ENCODE measurements around a stretch of chr17.

- PRO-cap = no peak
Observed at GRCh38 chr17:80415819-80416178, 832 bp downstream of the ENDOV start.

- PRO-cap = no peak
Observed at GRCh38 chr17:80474218-80475013, 2.0 kb downstream of the NPTX1 start.

GRCh38 chr17:80475979-80476447 lies 394 bp downstream of the NPTX1 start:
- PRO-cap = no peak

DNA sequence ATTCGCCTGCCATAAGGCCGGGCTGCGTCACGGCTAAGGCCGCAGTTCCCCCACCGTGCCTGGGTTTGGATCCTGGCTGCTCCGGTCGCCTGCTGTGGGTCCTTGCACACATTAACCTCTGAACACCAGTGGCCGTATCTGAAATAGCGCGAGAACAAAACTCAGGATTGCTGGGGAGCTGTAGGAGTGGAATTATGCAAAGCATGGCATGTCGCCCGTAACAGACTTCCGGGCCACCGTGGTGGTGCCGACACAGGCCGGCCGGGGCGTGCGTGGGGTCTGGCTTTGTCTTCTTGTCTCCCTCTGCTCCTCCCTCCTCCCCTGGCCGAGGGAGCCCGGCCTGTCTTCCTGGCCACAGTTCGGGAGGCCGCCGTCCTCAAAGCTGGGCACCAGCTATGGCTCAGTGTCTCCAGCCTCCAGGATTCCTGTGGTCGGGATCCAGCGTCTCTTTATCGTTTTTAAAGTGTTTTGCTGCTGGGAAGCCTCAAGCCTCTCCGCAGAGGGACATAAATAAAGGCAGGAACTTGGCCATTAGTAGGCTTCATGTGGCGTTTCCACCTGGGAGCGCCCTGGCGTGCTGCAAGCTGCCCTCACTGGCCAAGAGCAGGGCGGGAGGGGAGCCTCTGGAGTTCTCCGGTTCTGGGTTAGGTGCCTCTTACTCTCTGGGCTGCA lies 21.9 kb upstream of the NPTX1 start:
- PRO-cap = no peak

- PRO-cap = no peak
Observed at GRCh38 chr17:80586455-80587358, 42.1 kb downstream of the RPTOR start.

GRCh38 chr17:80661339-80661631 lies 116.6 kb downstream of the RPTOR start:
- PRO-cap = no peak

DNA sequence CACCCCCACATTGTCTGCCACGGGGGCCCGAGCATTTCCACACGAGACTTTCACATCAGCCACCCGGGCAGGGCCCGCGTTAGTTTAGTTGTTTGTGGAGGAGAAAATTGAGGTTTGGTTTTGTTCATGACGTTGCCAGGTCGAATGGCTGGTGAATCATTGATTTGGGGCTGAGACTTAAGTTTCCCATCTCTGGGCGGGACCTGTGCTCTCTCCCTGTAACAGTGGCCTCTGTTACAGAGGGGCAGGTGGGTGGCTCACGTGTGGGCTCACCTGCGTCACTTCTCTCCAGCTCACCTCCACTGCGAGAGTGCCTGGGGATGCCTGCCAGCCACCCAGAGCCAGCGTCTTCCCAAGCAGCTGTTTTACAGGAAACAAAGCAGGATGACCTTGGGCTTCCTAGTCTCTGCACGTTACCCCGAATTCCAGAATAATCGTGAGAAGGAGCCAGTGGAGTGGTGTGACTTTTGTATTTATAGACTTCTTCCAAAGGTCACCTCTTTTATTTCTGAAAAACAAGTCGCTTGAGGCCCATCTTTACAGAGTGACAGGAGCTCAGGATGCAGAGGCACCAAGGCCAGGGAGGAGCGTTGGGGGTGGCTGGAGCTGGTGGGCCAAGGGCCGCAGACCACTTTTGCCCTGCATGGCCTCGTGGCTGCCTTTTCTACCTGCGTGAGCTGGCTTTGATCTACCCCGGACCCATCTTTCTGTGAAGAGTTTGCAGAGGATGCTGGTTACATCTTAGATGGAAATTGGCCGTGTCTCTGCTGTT lies 150.8 kb downstream of the RPTOR start:
- PRO-cap = no peak

- PRO-cap = bidirectional peak, plus-strand start at chr17:80751802, minus-strand start at chr17:80751596
Observed at GRCh38 chr17:80751439-80752092, 206.9 kb downstream of the RPTOR start.

DNA sequence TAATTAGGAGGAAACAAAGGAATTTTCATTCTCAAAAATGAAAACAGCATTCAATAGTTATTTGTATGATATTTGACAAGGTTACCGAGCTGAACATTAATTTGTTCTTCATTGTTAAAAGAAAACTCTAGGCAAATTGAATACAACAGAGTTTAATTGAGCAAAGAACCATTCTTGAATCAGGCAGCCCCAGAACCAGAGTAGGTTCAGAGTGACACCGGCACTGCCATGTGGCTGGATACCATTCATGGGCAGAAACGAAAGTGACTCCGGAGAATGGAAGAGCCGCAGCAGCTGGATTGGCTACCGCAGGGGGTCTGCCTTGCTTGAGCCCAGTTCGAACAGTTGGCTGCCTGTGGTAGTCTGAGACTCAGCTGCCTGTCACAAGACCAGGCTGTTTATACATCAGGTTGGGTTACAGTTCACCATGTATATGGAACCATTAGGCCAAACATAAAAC lies 205.3 kb upstream of the CHMP6 start:
- PRO-cap = no peak

- PRO-cap = no peak
Observed at GRCh38 chr17:80834009-80834805, 157.4 kb upstream of the CHMP6 start.

GRCh38 chr17:80948583-80949611 lies 42.7 kb upstream of the CHMP6 start:
- PRO-cap = no peak

DNA sequence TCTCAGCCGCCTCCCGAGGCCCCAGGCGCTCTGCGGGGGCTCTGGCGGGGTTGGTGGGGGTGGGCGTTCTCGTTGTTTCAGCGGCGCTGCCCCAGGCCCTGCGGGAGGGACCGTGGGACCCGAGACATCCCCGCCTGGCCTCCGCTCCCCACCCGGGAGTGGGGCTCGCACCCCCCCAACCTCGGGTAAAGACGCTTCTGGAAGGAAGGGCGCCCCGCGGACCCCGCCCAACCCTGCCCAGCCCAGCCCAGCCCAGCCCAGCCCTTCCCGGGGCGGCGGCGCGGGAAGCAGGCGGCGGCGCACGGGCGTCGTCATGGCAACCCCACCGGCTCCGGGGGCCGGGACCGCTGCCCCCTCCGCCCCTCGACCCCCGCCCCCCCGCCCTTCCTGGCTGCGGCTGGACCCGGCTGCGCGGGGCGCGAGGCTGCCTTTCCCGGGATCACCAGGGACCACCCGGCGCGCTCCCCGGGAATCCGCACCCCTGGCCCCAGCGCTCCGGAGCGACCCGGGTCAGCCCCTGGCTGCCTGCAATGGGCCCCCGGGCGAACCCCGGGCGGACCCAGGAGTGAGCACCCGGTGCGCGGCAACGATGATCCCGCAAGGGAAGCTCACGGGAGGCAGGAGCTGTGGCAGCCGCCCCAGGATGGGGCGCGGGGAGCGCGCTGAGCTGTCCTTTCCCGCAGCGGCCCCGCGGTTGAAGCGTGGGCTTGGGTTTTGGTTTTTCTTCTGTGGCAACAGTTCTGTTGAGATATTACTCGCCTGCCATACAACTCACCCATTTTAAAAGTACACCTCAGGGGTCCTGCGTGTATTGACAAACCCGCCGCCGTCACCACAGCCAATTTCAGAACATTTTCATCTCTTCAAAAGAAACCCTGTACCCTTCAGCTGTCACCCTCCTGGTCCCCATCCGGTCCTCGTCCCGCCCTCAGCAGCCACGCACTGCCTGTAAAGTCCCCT lies 12.6 kb downstream of the CHMP6 start:
- PRO-cap = bidirectional peak, plus-strand start at position 191 of the sequence, minus-strand start at position 186 of the sequence

DNA sequence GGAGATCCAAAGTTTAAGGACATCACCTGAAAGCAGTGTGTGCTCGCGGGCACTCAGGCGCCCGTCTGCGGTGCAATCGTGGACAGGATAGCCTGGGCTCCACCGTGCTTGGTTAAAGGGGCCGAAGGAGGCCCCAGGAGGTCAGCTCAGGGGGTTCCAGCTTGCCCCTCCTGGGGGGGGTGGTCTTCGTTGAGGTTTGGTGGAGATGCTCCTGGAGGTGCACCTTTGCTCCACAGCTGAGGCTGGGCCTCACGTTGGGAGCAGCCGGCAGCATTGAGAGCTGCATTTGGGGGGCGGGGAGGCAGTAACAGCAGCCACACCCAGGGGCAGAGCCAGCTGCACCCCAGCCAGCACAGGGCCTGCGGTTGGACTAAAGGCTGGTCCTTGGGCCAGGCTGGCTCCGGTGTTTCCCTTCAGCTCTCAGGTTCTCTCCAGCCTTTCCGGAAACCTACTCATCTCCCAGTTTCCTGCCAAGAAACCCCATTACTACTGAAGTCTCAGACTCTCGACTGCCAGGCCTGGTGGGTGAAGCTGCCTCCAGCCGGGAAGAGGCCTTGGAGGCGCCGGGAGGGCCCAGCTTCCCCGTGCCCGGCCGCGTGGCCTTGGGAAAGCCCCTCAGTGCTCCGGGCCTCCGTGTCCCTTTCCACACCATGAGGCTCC lies 14.2 kb upstream of the BAIAP2 start:
- PRO-cap = bidirectional peak, plus-strand start at position 373 of the sequence, minus-strand start at position 275 of the sequence; unidirectional peak, plus-strand start at position 373 of the sequence

DNA sequence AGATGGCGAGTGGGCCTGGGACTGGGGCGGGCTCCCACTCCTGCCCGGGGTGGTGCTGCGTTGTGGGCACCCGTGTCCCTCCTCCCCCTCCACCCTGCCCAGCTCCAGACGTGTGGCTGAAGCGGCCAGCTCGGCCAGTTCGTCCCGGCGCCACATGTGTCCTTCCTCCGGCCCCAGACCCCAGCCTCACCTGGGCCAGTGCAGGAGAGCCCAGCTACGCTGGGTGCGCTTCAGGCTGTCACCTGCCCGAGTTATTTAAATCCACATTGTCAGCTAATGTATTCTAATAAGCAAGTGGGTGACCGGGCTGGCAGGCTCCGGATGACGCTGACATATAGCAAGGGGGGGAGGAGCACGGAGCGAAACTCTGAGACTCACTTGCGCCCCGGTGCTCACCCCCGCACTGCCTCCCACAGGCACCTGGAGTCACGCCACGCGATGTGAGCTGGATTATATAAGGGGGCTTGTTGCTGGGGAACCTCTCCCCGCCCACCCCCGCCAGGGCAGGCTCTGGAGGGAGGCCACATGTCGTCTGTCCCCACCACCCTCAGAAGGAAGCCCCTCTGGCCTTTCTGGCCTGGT lies 7.2 kb upstream of the BAIAP2 start:
- PRO-cap = no peak

DNA sequence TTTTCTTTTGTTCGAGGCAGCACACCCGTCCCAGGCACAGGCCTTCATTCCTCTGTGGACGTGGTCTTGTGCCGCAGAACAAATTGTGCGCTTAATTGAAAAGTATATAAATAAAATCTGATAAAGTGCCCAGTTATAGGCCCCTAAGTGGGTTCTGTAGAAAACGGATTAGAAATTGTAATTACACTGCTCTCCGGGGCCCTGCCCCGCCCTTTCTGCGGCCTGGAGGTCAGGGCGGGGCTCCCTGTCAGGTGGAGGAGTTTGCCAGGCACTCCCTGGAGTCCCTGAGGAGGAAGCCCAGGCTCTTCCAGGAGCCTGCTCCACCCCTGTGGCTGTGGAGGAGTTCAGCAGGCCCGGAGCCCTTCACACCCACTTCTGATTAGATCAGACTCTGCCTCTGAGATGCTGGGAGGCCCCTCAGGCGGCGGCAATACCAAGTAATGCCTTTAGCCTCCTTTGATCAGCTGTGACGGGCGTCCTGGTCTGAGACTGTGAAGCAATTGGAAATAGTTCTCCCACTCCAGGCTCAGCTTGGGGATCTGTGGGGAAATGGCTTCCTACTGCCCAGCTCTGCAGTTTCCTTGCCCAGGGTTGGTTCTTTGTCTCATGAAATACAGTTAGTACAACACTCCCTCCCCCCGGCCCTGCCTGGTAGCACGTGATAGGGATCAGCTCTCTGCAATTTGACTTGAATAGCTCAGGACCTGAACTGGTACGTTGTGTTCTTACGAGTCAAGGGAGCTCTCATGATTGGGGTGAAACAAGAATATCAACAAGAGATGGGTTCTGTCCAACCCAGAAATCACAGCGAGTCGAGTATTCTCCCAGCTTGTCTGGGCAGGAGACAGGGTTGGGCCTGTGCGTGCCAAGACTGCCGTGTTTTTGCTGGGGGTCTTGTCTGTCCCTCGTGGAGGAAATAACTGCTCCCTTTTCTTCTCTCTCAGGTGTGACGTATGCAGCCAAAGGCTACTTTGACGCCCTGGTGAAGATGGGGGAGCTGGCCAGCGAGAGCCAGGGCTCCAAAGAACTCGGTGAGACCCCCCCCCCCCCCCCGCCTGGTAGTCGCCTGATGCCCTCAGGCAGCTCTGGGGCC lies 22.3 kb downstream of the BAIAP2 start:
- PRO-cap = unidirectional peak, plus-strand start at position 338 of the sequence

DNA sequence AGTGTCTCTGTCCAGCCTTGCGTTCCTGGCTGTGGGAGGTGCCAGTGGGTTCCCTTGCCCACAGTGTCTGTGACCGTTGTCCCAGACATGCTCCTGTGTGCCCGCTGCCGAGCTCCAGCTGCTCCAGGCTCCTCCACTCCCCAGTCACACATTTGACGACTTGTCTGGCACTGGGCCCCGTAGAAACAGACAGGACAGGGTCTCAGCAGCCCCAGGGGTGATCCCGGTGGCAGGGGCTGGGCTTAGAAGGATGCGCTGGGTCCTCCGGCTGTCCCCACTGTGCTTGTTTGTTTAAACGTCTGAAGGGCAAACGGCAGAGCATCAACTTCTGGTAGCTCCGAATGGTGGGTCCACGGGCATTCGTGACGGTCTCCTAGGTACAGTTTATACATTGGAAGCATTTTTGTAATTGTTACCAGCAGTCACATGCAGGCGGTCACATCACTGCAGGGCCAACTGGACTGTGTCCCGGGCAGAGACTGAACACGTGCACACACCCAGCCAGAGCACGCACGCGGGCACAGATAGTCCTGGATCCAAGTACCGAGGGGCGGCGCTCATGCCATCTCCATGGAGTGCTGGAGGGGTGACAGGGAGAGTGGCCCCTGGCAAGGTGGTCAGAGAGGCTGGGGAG lies 34.0 kb downstream of the BAIAP2 start:
- PRO-cap = no peak

DNA sequence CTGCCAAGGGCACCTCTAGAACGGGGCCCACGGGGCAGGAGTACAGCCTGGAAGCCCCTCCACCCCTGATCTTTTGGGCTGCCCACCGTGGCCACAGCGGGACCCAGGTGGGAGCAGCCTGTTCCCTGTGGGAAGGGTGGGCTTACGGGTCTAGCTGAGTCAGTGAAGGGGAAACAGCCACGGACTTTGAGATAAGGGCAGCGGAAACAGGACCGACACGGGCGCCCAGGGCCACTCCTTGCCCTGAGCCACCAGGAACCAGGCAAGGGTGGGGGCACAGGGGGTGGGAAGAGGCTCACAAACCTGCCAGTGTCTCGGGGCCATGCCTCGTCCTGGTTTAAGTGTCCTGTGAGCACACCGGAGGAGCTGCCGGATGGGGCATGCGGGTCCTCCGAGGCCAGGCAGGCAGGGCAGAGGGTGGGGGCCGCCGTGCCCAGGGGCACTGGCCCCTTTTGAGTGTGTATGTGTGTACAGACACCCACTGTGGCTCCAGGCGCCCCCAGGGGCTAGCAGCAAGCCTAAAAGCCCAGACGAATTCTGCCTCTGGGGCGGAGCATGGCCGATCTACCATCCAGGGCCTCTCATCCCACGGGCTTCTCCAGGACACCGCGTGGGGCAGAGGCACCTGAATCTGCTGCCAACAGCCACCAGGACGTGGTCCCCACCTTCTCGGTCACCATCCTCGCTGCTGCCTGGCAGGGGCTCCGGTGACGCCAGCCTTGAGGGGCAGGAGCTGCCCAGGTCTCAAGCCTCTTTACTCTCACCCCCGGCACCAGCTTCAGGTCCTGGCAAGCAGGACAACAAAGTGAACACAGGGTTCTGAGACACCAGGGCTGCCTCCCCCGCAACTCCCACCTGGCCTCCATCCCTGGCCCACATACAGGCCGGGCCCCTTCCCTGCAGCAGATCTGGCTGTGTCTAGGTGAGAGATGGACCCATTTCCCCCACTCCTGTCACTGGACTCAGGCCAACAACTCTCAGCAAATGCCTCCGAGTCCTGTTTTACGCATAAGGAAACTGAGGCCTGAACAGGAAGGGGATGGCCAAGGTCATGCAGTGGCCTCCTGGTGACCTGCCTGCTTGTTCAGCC lies 47.3 kb upstream of the PVALEF start:
- PRO-cap = no peak

GRCh38 chr17:81131640-81132534 lies 33.4 kb upstream of the PVALEF start:
- PRO-cap = bidirectional peak, plus-strand start at chr17:81132119, minus-strand start at chr17:81131909

GRCh38 chr17:81303920-81304397 lies 8.9 kb upstream of the SLC38A10 start:
- PRO-cap = no peak

- PRO-cap = no peak
Observed at GRCh38 chr17:81323493-81324211, 28.5 kb upstream of the SLC38A10 start.

Measured in colonic mucosa (tissue), 1 donor.